Melanocyte of skin (primary cell): ENCODE measurements around the genes BPIFB6, BPIFB4 and CDK5RAP1.

DNA sequence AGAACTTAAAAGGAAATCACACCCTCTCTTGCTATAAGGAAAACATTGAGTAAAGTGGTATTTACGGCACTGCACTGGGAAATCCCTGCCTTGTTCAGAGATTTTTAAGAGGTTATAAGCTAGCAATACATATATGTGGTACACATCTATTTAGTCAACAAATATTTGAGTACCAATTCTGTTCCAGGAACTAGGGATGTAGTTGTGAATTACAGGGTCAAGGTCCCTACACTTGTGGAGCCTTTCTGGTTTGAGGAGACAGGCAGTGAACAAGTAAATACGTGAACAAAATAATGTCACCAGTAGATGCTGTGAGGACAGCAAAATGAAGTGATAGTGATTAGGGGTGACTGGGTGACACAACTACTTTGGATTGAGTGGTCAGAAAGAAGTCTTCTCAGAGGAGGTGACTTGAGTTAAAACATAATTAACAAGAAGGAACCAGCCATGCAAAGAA, 1.8 kb downstream of the TM9SF4 start:
- CAGE, long polyA plus RNA, 2 experiments: no peak in any of the 2 experiments

GRCh38 chr20:32112691-32113261, 3.3 kb downstream of the TM9SF4 start:
- CAGE, long polyA plus RNA, 2 experiments: no peak in any of the 2 experiments

GRCh38 chr20:32154827-32155444, 45.4 kb downstream of the TM9SF4 start:
- CAGE, long polyA plus RNA, 2 experiments: no peak in any of the 2 experiments

DNA sequence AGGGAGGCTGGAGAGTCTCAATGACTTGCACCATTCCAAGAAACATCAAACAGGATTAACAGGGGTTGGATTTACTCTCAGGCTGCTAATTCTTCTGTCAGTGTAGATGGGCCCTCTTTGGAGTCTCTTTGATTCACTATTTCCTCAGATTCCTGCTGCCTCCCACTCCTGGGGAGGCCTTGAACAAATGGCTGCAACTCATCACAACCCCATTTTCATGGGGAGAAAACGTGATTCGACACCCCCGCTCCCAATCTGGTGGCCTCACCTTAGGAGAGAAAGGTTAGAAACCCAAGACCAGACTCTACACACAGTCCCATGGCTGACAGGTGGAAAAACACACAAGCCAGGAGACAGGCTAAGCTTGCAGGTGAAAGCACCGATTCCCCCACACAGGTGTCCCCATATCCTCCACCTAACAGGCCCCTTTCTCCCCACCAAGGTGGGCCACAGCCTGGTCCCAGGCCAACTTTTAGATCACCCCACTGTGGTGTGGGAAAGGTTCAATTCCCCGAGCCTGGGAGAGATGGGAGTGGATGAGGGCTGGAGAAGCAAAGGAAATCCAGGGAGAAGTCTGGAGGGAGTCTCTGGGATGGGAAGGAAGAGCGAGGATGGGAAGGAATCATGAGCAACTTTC, 1.1 kb downstream of the PLAGL2 start:
- CAGE, long polyA plus RNA, 2 experiments: no peak in any of the 2 experiments

GRCh38 chr20:32452985-32454012, 95.2 kb downstream of the ASXL1 start:
- CAGE, long polyA plus RNA, 2 experiments: no peak in any of the 2 experiments

- CAGE, long polyA plus RNA, 2 experiments: no peak in any of the 2 experiments
Measured at GRCh38 chr20:32477918-32478498, 107.1 kb downstream of the NOL4L start.

DNA sequence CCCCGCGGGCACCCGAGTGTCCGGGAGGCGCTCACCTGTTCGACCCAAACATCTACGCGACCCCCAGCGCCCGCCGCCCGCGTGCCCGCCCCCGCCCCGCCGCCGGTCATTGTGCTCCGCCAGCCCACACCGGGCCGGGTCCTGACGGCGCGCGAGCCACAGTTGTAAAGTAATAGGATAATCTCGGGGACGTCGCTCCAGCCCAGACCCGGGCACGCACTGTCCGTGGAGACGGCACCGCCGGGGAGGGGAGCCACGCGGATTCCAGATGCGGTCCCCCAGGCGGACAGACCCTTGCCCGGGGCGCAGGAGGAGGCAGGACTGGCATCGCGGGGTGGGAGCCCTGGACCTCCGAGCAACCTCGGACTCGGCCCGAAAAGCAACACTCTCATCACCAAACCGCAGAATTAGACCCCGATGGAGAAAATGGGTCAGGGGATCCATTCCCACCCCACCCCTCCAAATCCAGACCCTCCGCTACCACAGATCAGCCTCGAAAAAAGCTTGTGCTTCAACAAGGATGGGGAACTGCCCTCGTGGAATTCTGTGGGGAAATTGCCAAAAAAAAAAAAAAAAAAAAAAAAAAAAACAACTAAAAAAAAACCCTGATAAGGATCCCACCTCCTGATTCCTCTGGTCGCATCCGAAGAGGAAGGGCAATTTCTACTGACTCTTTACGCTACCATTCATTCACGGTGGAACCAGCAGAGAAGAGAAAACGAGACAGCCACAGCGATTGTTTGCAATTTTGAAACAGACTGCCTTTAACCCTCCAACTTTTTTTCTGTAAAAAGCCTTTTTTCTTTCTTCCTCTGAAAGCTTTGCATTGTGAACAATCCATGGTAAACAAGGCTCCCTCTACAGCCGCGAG, 100.4 kb downstream of the NOL4L start:
- CAGE, long polyA plus RNA, 2 experiments: no peak in any of the 2 experiments

DNA sequence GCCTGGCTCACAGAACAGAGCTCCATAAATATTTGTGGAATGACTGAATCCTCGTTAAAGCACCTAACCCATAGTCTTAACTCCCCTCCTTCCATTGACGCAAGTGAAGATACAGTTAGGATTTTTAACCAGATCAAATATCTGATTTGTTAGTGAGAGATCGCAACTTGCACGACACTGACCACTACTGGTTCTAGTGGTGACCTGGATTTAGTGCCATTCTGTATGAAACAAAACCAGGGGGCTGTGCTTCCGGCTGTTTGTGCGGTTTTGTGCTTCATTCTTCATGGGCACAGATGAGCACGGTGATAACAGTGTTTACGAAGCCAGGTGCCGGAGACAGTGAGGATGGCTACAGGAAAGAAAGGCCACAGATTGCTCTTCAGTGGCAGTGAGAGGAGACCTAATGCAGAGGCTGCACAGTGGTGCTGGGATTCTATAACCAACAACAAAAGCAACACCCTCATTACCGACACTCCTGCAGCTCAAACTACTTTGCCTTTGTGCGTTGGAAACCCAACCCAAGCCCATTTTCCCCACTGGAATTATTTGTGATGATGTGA, 75.5 kb downstream of the NOL4L start:
- CAGE, long polyA plus RNA, 2 experiments: no peak in any of the 2 experiments

GRCh38 chr20:32535217-32535897, 49.8 kb downstream of the NOL4L start:
- CAGE, long polyA plus RNA, 2 experiments: no peak in any of the 2 experiments

- CAGE, long polyA plus RNA, 2 experiments: no peak in any of the 2 experiments
Measured at GRCh38 chr20:32582022-32582693, 3.0 kb downstream of the NOL4L start.

DNA sequence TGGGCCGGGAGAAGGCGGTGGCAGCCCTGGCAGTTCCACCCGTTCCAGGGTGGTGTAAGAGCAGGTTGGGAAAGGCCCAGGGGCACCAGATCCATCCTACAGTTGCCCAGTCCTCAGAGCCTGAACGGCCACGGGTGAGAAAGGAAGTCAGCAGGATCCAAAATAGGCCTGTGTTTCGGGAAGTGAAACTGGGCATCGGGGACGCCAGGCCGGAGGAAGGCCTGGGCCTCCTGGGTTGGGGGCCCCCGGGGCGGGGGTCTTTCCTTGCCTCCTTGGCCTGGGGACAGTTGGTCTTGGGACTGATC, 17.9 kb upstream of the NOL4L start:
- CAGE, long polyA plus RNA, 2 experiments: no peak in any of the 2 experiments

DNA sequence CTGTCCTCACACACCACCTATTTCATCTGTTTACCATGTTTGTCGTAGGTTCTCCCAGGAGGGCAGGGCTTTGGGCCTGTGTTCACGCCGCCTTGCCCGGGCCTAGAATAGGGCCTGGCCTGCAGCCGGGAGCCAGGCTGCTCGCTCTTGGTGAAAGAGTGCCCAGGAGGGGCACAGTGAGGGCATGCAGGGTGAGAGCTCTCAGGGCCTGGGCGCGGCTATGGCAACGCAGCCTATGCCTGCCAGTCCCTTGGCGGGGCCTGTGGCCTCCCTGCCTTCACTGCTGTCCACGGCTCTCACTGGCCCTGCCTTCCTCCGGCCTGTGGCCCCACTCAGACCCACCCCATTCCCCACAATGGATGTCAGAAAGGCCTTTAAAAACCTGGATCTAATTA, 22.6 kb upstream of the NOL4L start:
- CAGE, long polyA plus RNA, 2 experiments: no peak in any of the 2 experiments

GRCh38 chr20:32621085-32621926, 36.2 kb upstream of the NOL4L start:
- CAGE, long polyA plus RNA, 2 experiments: no peak in any of the 2 experiments

- CAGE, long polyA plus RNA, 2 experiments: no peak in any of the 2 experiments
Measured at GRCh38 chr20:32764108-32765224, 2.3 kb downstream of the DNMT3B start.

- CAGE, long polyA plus RNA, 2 experiments: no peak in any of the 2 experiments
Measured at GRCh38 chr20:33031446-33031756, at the start of gene BPIFB6. TSS of gene BPIFB6 (plus strand) at chr20:33031648.

- CAGE, long polyA plus RNA, 2 experiments: no peak in any of the 2 experiments
Measured at GRCh38 chr20:33079351-33079872, at the start of gene BPIFB4. TSS of gene BPIFB4 (plus strand) at chr20:33079643.

DNA sequence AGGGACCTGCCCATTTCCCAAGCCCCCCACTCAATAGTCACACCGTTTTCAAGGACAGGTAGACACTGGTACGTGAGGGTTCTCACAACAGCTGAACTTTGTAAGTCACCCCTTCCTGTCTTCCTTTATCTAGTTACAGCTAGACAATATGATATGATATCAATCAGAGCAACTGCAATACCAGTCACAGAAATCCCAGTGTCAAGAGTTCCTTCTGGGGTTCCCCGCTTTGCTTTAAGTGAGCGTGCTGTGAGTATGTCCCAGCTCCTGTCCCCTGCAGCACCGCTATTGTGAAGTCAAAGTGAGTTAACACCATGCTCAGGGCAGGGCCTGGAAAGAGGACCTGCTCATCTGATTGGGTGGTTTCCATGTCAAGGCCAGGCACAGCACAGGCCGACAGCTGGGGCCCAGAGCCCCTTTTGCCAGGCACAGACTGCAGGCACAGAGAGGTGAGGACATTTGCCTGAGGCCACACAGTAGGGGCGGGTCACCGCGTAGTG, 6.8 kb upstream of the BPIFB1 start:
- CAGE, long polyA plus RNA, 2 experiments: no peak in any of the 2 experiments

DNA sequence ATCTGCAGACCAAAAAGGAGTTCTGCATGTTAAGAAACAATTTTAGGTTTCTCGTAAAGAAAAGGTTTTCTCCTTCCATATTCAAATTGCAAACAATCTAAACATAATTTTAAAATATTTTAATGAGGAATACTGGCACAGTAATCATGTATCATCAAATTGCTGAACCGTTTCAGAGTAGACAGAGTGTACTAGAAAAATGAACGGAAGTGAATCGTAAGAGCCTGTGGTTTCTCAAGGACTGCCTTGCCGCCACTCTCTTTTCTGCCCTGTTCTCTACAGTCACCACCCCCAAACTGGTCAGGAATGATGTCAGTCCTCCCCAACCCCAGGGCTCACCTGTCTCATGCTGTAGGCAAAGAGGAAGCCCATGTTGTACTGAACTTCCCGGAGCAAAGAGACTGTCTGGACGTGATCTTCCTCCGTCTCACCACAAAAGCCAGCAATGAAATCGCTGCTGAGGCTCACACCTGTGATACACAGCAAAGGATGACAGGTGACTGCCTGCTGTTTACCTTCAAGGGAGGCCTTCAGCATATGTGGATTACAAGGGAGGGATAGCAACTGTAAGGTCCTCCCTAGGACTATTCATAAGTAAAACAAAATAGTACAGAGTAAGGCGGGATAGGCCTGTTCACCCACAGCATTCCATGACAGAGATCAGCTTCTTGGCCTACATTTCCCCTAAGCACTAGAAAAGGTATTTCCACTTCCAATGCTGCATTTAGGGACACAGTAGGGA, 31.0 kb downstream of the CDK5RAP1 start:
- CAGE, long polyA plus RNA, 2 experiments: no peak in any of the 2 experiments

GRCh38 chr20:33401060-33401831, at the start of gene CDK5RAP1:
TSS of gene CDK5RAP1 (minus strand) at chr20:33401519.
- CAGE, long polyA plus RNA, 2 experiments: no peak in any of the 2 experiments

DNA sequence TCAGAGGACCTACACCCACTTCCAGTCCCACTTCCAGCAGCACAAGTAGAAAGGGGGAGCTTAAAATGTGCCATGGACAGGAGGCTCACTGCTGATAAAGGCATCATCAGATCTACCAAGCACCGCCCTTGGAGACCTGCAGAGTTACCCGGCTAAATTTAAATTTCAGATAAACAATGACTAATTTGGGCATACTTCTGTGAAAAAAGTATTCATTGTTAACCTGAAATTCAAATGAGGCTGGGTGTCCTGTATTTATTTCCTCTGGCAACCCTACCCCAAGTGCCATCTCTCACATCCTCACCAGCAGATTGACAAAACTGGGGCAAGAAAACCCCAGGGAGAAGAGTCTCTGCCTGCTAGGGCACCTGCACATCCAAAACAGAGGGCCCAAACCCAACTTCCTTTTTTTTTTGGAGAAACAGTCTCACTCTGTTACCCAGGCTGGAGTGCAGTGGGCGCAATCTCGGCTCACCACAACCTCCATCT, 7.8 kb upstream of the CDK5RAP1 start:
- CAGE, long polyA plus RNA, 2 experiments: no peak in any of the 2 experiments